Endometrial microvascular endothelial cells (primary cell): ENCODE data around the genes NME2 and ANKFN1.

DNA sequence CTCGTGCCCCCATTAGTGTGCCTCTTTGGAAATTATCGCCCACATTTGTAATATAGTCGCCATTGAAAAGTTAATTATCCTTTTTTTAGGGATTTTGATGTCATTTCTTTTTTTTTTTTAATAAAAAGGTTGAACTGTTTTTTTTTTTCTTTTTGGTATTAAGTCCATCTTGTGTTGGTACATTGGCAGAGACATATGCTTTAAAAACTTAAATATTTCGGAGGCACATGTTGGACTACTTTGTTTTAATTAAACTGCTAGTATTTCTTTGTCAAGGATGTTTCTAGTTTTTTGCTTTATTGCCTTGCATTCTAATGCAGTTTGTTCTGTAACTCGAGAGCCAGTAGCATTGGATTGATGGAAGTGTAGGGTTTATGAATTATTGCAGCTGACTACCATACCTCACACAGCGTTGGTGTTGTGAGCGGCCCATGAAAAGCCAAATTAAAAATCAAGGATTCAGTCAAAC is 16.4 kb downstream of the ANKRD40CL start:
- RAMPAGE, long total RNA = no peak

GRCh38 chr17:50935813-50936063 is 69.6 kb upstream of the TOB1 start:
- RAMPAGE, long total RNA = no peak

GRCh38 chr17:51120927-51121579 is 385 bp upstream of the SPAG9 start:
- RAMPAGE, long total RNA = no peak

DNA sequence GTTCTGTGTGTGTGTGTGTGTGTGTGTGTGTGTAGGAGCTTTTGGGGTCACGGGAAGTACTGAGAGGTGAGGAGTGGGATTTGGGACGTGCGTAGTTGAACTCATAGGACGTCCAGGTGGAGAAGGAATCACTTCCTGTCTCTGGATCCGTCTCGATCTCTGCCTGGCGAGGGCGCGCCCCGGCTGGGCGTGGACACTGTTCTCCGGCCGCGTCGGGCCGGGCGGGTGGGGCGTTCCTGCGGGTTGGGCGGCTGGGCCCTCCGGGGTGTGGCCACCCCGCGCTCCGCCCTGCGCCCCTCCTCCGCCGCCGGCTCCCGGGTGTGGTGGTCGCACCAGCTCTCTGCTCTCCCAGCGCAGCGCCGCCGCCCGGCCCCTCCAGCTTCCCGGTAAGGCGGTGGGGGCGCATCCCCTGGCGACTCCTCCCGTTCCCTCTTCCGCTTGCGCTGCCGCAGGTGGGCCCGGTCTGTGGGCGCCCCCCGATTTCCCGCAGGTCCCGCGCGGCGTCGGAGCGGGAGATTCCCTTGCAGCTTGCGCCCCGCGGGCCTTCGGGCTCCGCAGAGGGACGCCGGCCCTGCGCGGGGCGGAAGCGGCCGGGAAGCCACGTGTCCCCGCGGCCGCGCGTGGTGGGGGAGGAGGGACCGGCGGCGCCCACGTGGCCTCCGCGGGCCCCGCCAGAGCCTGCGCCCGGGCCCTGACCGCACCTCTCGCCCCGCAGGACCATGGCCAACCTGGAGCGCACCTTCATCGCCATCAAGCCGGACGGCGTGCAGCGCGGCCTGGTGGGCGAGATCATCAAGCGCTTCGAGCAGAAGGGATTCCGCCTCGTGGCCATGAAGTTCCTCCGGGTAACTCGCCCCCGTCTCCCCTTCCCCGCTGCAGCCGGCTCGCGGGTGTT is at the start of gene NME2:
Gene NME2 (plus strand): TSS at position 300 of the 895 bp plus-strand sequence.
- RAMPAGE, long total RNA = start-site peak on the plus strand centred at position 367 of the sequence, 128 bp wide, 2,740 and 3,598 reads in 2 replicates; start-site peak on the plus strand centred at position 664 of the sequence, 91 bp wide, 616 and 782 reads in 2 replicates

DNA sequence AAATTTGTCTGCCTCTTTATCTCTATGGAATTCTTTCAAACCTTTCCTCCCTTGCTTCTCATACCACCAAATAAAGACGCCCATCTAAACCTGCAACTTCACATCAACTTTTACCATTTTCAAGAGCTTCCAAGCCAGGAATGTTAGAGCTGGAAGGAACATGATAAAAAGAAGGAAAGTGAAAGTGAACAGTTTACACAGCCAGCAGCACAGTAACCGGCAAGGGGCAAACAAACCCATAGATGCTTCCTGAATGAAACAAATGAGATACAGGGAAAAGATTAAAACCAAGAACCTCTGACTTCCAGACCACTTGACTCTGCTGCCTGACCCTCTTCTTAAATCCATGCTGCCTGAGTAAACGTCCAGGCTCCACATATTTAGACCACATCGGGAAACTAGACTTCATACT is 231.1 kb upstream of the CA10 start:
- RAMPAGE, long total RNA = no peak

DNA sequence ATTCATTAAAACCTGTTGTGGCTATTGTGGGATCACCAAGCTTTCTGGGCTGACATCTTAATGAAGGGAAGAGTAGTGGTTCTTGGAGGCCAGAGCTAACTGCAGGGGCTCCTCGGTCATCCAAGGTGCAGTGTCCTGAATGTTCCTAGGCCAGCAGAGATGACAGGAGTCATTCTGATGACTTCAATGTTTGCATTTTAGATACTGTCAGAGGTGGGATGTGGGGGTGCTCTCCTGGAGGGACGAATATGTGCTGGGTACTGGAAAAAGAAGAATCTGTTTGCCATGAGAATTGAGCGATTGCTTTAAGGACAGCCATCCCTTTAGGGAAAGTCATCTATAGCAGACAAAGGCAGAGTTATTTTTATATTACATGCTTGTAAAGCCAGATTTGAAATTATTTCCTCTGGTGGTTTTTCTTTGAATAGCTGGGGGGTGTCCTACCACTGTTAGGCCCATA is 7.3 kb downstream of the HLF start:
- RAMPAGE, long total RNA = no peak

DNA sequence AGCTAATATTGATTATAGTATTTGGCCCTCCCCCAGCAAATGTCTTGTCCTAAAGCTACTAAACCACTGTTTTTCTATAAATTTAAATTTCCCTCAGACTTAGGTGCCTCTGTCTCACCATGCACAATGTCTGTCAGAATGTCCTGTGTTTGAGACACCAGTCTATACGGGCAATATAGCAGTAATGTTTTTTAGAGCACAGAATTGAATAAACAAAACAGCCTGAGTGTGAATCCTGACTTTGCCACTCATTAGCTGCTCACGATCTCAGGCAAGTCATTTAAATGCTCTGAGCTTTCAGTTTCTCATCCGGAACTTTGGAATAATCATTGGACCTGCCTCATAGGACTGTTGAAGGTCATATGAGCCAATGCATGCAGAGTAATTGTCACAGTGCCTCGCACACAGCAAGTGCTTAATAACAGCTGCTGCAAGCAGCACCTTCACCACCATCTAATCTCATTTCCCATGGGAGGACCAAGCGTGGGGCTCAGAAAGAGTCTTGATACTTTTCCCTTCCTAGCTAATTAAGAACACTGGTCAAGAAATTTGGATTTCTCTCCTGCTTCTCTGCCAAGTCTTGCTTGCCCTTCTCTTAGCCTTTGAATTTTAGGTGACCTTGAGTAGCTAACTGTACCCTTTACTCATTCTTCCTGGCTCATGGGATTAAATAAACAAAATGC is 9.8 kb downstream of the HLF start:
- RAMPAGE, long total RNA = no peak

DNA sequence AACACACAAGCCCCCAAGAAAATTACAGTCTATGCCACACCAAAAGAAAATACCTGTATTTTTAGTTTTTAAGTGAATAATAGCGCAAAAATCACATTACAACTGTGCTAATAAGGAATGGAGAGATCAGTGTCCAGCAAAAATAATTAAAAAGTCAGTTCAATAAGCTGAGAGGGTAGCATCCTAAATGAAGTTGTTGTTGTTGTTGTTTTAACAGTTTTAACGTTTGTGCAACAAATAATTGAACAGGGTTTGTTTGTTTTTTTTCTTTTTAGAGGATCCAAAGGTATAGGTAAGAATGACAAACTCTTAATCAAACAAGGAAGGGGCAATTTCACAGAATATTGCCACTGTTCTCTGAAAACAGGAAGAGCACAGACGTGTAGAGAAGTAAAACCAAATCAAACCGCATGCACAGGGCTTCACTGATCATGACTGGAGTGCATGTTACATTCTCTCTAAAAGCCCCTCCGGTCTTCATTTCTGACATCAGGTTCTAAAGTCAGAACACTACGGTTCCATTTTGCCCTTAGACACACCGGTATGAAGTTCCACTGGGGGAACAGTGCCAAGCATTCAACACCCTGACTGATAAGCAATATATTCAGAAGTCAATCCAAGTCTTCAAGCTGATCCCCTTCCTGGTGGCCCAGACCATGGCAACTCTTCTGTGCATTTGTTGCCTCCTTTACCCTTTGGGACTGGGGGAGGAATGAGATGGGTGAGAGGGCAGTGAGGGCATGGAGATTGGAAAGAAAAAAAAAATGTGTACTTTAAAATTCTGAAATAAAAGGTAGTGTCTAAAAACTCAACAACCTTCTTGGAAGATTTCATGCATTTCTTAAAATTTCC is 1.6 kb downstream of the MMD start:
- RAMPAGE, long total RNA = no peak

- RAMPAGE, long total RNA = no peak
Observed at GRCh38 chr17:55446929-55447360, 25.3 kb upstream of the MMD start.

GRCh38 chr17:55530165-55530508 is 108.5 kb upstream of the MMD start:
- RAMPAGE, long total RNA = no peak

DNA sequence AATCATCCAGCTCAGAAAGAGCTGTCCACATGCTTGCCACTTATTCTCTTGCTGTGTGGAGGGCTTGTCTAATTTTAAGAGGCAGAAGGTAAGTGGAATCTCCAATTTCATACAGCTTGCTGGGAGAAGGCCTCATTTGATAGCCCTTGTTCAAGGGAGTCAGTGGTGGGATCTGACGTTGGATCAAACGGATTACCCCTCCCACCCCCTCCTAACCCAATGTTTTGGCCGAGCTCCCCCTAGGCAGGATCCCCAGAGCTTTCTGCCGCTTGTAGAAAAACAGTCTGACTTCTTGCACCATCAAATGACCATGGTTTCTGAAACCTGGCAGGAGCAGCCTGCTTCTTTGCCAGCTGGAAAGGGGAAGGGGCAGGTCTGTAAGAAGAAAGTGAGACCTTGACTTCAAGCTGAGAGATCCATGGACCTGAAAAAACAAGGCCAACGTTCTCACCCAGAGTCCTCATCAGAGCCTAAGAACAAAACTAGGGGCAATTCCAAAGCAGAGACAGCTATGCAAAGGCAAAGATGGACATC is 146.2 kb upstream of the MMD start:
- RAMPAGE, long total RNA = no peak

DNA sequence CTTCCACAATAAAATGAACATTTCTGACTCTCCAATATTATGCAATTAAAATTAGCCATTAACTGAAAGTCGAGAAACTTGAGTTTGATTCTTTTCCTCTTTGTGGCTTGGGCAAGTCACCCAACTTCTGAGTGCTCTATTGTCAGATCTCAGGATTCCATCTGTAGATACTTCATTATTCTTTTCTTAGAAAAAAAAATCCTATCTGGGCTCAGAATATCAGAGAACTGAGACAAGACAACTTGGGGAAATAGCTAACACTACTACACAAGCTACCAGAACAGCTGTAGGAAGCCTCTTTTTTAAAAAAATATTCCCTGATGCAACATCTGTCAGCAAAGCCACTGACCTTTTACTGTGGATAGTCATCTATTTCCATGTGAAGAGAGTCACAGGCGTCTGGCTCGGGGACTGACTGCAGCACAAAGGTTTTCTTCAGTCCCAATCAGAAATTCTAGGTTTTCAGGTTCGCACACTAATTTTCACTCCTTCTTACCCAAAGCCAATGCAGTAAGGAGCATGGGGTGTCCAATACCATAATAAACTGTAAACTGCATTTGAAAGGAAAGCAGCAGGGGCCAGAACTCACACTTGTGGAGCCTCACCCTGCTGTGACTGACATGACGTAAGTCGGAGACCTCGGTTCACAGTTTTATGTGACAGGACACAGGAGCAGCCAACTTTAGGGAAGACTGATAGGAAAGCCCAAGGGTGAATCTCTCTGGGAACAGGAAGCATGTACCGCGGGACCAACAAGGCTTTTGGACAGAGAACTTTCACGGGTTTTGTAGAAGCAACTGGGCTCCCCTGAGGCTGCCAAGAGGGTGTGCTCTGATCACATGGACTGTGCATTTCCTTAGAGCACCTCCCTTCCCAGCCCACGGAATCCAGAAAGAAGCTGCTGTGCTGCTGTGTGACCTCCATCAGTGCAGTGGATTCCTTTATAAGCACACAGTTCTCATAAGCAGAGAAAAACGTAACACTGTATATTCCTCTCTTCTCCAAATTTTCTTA is 9.0 kb upstream of the TMEM100 start:
- RAMPAGE, long total RNA = no peak

DNA sequence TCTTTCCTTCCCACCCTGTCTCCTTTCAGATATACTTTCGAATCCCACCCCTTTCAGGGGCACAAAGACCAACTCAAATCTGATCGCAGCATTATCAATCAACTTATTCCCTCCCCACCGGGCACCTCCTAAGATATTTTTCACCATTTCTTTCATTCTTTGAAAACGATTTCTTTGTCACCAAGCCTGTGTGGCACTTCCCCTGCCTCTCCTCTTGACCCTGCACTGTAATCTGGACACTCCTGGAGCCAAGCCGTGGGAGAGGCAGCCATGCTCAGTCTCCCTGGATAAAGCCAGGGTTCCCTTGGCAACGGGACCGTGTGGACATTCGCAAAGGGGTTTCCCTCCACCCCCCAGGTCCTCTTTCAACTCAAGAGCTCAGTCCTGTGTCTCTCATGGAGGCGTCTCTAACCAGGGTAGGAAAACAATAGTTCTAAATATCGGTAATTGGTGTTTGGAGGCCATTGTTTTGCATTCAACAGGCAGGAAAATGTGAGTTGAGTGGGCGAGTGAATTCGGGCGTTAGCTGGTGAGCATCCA is at the start of gene ANKFN1:
Gene ANKFN1 (plus strand): TSS at position 361 of the 540 bp plus-strand sequence.
- RAMPAGE, long total RNA = no peak

DNA sequence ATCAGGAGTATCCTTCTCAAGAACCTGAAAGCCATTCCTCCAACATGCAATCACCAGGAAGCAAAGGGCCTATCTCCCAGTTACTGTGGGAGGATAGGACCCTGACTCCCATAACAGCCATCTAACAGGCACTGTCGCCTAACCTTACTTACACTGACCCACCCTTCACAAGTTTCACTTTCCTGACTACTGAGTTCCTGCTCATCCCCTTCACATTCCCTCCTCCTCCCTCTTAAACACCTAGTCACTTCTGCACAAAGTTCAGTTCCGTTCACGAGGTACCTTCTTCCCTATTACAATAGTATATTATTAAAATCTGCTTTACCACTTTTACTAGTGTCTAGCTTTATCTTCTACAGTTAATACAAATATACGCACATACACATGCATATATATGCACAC is 1.2 kb downstream of the C17orf67 start:
- RAMPAGE, long total RNA = no peak

GRCh38 chr17:56903986-56904790 is 9.7 kb downstream of the TRIM25 start:
- RAMPAGE, long total RNA = no peak

- RAMPAGE, long total RNA = no peak
Observed at GRCh38 chr17:56912017-56912855, 1.6 kb downstream of the TRIM25 start.

DNA sequence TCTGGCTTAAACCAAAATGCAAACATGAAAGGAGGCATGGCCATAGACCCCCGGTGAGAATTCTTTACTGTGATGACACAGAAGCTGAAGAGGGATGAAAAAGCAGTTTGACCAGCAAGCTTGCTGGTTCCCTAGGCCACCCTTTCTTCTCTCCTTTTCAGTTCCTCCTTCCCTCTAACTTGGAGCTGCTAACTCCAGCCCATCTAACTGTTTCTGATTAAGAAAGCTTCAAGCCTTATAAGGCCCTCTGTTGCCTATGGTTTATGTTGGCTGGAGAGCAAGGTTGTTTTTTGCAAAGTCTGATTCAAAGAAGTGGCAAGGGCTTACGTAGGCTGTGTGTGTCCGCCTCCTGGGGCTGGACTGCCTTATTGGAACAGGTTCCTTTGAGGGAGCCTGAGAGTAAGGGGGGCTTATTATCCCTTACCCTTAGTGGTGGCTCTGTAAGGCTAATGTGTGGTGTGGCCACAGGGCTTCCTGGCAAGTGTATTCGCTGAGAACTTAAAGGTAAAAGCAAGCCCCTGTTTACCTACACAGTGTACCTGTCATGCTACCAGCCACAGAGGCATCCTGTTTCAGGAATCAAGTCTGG is 7.1 kb downstream of the AKAP1 start:
- RAMPAGE, long total RNA = no peak

- RAMPAGE, long total RNA = no peak
Observed at GRCh38 chr17:57275651-57276594, 19.6 kb downstream of the MSI2 start.

DNA sequence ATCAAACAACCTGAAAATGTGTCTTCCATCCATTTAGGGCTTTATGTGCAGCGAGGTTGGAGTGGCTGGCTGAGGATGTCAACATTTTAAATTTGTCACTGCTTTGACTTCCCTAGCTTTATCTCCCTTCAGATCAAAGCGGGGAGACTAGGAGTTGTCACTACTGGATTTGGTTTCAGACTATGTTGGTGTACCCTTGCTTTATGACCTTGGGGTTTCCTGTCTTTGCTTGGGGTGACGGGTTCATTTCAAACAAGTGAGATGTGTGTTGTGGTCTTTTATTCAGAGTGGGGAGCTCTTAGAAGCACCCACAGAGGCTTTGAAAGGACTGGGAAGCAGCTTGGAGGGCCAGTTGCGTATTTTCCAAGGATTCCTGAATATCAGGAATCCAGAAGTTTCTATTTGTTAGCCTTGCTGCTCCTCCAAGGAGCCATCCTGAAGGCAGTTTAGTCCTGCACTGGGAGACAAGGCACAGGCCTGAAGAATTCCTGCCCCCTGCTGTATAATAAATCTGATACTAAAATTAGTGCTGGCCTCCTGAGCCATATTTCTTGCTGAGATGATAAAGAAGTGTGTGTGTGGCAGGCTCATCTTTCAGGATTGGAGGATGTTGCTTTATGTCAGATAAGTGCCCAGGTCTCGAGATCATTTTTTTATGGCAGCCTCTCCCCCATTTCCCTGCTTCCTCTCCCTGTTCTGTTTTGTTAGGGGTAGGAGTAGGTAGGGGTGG is 25.8 kb downstream of the MSI2 start:
- RAMPAGE, long total RNA = no peak

DNA sequence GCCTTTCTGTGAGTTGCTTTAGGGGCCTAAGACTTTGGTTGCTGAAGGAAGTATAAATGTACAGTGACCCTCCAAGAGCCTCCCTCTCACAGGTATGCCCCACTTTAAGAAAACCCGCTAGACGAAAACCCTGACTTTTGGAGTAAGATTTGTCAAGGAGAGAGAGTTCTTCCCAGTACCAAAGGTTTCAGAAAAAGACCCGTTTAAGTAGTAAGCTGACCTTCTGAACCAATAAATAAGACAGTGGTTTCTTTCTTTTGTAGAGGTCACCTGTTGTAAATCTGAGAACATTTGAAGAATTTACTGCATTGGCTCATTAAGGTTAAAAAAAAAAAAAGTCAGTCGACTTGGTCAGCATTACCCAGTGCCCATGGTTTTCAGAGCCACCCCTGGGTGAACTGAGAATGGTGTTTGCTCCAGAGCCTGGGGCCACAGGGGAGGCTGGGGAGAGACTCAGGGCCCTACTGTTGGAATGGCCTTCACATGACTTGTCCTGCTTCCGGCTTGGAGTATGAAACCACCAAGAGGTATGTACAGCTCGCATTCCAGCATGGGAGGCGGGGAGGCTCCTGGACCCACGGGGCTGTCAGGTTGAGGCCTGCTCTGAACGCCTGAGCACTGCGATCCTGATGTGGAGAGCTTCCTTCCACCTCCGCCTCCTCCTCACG is 36.6 kb downstream of the MSI2 start:
- RAMPAGE, long total RNA = no peak